HCT116 (cell line): Measurements from ENCODE around the gene BTBD9.

GRCh38 chr6:37679853-37680531 lies 17.7 kb downstream of the MDGA1 start:
- RRBS: 86% methylated on average over 1 of the region's 13 CpGs

- RRBS: 89% methylated on average over 8 of the region's 52 CpGs
These were observed 36.0 kb upstream of the ZFAND3 start for GRCh38 chr6:37783186-37784330.

DNA sequence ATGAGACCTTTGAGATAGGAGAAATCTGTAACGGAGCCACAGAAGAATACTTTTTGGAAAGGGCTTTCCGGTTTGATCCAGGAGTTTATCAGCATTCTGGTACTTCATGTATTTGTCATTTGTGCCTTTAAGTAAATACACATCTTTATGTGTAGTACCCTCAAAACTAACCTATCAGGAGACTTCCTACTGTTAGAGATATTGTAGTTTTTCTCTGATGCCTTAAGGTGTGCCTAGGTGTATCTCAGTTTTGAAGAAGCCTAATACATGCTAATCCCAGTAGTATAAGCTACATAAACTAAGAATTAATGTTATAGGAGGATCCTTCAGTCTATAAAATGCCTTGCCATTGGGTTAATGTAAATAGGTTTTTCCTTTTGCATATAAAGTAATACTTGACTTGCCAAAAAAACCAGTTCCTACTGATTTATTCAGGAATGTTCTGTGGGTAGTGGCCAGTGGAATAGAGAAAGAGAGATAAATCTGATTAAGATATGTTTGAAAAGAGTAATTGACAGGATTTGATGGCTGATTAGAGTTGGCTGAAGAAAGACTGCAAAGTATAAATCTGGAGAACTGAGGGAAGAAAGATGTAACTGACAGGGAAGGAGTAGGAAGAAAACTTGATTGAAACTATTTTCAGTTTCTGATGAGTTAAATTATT lies 273.4 kb downstream of the ZFAND3 start:
- RRBS: no CpG with 5 or more reads among the region's 2 CpGs

GRCh38 chr6:38173942-38174429 lies 354.5 kb downstream of the ZFAND3 start:
- RRBS: no CpG with 5 or more reads among the region's 15 CpGs

GRCh38 chr6:38319221-38319766 lies 320.4 kb downstream of the BTBD9 start:
- RRBS: no CpG with 5 or more reads among the region's 5 CpGs

- RRBS: no CpG with 5 or more reads among the region's 5 CpGs
These were observed 158.1 kb downstream of the BTBD9 start for GRCh38 chr6:38481446-38482167.

DNA sequence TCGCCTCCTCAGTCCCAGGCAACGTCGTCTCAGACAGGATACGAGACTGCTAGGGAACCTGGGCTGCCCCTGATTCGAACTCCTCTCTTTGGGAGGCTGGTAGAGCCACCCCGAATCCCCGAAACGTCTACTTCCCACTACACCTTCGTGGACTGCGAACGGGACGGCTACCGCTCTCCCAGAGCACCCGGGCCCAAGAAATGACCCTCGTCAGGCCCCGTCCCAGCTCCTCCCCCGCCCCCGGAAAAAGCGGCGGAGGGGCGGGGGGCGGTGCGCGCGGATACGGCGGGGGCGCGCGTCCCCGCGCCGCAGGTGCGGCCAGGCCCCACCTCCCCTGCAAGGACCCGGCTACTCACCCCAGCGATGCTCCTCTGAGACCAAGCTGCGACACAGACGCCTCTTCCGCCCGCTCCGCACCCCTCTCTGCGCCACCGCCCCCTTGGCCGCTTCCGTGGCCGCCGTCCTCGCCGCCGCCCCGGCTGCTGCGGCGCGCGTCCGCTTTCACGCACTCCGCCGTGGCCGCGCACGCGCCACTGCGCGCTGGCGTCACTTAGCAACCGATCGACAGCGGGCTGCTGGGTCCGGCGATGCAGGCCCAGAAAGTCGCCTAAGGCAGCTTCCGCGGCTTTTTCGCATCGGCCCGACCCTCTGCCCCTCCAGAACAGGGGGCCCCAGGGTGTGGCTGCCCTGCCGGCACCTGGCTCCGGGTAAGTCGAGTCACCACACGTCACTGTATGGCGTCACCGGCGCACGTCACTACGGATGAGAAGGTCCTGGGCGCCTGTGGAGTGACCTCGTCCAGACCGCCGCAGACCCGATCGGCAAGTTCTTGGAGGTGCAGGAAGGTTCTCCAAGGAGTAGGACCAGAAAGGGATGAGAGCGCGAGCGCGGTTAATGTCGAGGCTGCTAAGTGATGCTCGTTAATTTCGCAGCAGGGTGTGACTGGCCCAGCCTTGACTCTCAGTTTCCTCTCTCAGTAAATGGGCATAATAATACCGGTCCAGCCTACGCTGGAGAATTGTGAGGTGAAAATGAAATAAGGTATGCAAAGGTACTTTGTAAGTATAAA lies at the start of gene BTBD9:
BTBD9 (minus strand) TSS at position 486 of the 1,069 bp plus-strand sequence.
- RRBS: 2% methylated on average over 25 of the region's 101 CpGs

GRCh38 chr6:38699805-38700629 lies 2.9 kb downstream of the GLO1 start:
- RRBS: no CpG with 5 or more reads among the region's 4 CpGs

DNA sequence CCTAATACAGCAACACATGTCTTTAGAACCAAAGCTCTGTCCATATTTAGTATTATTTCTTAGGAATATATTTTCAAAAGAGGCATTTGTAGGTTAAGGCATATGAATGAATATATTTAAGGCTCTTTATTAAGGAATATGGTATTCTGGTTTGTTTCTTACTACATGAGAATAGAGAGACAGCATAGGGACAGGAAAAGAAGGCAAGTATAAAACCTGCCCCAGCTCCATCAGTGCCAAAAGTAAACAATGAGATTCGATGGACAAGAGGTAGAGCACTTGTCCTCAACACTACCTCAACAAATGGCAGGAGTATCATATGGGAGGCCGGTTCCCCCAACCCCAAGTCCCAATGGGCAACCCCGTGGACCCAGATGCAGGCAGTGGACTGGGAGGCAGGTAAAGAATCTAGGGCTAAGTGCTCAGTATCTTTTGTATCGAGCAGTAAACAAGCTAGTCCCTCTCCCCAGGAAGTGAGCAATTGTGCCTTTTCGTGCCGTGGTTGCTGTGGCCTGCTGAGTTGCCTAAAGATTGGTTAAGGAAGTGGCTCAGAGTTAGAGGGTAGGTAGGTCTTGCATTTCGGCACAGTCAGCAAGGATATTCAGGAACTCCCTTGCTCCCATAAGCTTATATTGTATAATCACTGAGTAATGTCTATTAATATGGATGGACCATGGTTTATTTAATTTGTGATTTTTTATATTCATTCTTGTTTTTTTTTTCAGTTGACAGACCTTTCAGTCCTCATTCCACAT lies 1.4 kb upstream of the DNAH8 start:
- RRBS: no CpG with 5 or more reads among the region's 7 CpGs

GRCh38 chr6:39140506-39141443 lies 25.8 kb upstream of the SAYSD1 start:
- RRBS: no CpG with 5 or more reads among the region's 11 CpGs

DNA sequence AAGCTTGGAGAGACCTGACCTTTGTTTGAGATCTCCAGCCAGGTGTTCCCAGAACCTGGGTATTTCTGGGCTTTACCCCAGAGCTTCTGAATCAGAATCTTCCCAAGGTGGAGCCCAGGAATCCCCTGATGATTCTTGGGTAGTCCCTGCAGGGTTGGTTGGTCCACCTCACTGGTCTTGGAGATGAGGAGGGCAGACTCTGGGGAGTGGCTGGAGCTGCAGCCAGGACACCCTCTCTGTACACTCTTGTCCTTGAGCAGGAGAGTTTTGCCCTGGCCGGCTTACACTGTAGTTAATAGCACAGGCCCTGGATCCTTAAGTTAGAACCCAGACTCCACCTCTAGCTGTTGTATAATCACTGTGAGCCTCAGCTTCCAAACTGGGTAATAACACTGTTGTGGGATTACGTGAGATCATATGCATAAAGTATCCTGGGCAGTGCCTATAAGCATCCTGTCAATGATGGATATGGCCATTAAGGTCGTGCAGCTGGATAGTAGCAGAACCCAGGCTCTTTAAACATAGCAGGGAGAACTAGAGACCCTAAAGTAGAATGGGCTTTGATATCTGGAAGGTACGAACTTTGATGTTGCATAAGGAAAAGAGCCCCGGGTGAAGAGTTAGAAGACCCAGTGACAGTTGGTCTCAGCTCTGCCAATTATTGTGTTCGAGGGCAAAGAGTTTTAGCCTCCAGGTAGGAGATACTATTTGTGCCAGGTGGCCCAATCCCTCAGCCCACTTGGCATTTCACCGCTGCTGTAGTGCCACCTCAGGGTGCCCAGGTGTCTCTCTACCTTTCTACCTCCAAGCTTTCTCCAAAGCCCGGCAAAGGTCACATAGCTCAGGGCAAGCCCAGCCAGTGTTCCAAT lies 46.0 kb downstream of the KCNK5 start:
- RRBS: no CpG with 5 or more reads among the region's 8 CpGs

DNA sequence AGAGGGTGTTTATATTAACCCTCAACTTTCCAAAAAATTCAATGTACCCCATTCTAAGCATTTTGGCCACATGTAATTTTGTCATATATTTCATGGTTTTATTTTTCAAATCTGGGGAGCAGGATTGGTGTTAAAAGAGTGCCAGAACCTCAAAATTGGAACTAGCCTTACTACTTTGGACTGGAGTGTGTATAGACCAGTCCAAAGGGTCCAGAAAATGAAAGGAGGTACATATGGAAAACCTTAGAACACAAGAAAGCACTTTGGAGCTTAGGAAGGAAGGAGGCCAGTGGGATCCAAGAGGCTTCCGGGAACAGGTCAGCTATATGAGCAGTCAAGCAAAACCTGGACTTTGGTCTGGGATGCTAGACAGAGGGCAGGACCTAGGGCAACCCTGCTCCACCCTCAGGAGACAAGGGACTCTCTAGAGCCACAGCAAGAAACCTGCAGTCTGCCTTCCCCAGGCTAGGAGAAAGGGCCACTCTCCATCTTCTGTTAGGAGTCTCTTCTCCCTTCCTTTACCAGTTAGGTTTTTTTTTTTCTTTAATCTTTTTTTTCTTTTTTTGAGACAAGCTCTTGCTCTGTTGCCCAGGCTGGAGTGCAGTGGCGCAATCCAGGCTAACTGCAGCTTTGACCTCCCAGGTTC lies 4.8 kb downstream of the KCNK5 start:
- RRBS: no CpG with 5 or more reads among the region's 2 CpGs

GRCh38 chr6:39226139-39226482 lies 3.2 kb downstream of the KCNK5 start:
- RRBS: no CpG with 5 or more reads among the region's 5 CpGs

- RRBS: no CpG with 5 or more reads among the region's 7 CpGs
These were observed 174.4 kb upstream of the KCNK16 start for GRCh38 chr6:39496860-39497317.

DNA sequence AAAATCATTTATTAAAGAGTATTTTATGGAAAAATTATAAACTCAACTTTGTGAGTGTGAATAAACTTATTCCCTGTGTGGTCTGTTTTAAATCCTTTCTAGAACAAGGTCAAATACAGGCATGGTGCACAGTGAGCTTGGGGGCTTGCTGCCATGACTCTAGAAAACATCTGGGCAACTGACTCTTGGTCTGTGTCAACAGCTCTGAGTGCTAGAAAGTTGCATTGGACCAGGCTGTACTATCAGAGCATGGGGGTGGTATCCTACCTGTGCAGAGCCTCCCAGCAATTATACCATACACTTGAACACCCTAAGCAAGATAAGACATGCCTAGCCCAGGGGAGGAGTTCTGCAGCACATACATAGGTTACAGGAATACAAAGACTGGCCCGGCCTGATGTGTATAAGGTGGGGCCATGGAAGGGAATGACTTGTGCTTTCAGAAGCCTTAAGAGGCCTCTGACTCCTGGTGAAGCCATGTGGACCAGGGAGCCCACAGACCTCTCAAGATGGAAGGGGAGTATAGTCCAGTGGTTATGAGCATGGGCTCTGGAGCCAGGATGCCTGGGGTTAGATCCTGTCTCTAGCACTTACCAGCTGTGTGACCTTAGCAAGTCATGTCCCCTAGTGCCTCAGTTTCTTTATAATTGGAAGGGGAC lies 11.4 kb upstream of the MOCS1 start:
- RRBS: no CpG with 5 or more reads among the region's 1 CpG

DNA sequence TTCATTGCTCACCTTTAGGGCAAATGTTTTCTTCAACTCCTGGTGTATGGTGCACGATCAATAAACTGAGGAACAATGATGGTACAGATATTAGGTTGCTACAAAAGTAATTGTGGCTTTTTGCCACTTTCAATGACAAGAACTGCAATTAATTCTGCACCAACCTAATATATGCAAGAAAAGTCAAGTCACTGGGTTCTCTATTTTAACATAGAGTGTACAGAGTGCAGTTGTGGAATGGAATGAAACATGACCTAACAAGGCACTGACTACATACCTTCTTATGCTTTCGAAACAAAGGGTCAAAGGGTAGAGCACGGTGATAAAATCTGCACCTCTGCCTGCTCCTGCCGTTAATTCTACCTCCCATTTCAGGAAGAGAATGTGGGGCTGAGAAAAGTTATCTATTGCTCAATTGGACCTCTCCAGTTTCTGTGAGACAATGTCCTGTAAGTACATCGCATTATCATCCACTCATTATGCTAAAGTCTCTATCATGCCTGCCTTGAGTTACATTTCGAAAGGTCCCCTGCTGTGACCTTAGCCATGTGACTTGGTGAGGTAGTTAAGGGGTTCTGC lies 13.9 kb upstream of the MOCS1 start:
- RRBS: no CpG with 5 or more reads among the region's 6 CpGs

DNA sequence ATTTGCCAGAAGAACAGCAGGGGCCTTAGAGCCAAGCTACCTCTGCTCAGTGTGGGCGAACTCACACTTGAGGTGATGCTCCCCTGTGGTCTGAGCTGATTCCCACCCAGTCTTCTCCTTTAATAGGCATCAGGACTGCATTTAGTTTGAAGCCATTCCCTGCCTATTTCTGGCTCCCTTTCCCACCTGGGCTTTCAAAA lies 182.3 kb upstream of the MOCS1 start:
- RRBS: no CpG with 5 or more reads among the region's 1 CpG

DNA sequence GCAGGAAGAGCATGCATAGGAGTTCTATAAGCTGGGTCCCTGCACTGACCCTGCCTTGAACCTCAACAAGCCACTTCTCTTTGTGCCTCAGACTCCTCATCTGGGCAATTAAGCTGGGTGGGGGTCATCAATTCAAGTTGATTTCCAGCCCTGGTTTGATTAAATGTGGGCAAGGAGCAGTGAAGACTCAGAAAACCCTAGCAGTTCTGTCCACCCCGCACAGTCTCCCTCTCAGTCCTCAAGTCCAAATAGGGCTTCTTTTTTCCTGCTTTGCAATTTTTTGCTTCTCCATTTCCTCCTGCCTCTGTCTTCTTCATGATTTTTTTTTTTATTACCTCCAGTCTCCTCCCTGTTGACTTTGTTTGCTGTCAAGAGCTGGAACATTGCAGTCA lies 142.6 kb downstream of the LRFN2 start:
- RRBS: no CpG with 5 or more reads among the region's 1 CpG

DNA sequence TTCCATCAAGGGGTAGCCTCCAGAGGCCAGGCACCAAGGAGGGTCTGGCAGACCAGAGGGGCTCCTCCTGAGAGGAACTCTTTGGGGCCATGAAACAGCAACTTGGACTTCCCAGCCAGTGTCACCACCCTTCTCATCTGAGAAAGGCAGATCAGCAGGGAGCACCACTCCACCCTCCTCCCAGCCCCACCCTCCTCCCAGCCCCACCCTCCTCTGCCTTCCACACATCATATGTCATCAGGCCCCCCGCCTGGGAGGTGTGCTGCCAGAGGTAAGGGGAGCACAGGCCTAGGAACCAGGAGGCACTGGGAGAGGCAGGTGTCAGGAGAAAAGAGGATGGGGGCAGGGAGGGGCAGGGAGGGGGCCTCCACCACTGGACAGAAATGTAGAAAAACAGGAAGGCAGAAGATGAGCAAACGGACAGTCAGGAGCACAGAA lies 1.1 kb upstream of the TSPO2 start:
- RRBS: no CpG with 5 or more reads among the region's 2 CpGs

DNA sequence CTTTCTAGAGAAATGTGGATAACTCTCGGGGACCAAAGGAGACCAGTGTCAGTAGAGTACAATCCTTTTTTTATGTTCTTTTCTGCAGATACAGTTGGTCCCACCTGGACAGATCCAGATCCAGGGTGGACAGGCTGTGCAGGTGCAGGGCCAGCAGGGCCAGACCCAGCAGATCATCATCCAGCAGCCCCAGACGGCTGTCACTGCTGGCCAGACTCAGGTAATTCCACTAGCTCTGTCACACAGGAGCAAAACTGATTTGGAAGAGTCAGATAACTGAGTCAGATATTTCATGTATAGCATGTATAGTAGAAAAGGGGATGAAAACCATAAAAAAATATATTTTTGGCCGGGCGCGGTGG lies 16.7 kb downstream of the NFYA start:
- RRBS: no CpG with 5 or more reads among the region's 5 CpGs